Measurements from ENCODE around the gene RHOT2.

DNA sequence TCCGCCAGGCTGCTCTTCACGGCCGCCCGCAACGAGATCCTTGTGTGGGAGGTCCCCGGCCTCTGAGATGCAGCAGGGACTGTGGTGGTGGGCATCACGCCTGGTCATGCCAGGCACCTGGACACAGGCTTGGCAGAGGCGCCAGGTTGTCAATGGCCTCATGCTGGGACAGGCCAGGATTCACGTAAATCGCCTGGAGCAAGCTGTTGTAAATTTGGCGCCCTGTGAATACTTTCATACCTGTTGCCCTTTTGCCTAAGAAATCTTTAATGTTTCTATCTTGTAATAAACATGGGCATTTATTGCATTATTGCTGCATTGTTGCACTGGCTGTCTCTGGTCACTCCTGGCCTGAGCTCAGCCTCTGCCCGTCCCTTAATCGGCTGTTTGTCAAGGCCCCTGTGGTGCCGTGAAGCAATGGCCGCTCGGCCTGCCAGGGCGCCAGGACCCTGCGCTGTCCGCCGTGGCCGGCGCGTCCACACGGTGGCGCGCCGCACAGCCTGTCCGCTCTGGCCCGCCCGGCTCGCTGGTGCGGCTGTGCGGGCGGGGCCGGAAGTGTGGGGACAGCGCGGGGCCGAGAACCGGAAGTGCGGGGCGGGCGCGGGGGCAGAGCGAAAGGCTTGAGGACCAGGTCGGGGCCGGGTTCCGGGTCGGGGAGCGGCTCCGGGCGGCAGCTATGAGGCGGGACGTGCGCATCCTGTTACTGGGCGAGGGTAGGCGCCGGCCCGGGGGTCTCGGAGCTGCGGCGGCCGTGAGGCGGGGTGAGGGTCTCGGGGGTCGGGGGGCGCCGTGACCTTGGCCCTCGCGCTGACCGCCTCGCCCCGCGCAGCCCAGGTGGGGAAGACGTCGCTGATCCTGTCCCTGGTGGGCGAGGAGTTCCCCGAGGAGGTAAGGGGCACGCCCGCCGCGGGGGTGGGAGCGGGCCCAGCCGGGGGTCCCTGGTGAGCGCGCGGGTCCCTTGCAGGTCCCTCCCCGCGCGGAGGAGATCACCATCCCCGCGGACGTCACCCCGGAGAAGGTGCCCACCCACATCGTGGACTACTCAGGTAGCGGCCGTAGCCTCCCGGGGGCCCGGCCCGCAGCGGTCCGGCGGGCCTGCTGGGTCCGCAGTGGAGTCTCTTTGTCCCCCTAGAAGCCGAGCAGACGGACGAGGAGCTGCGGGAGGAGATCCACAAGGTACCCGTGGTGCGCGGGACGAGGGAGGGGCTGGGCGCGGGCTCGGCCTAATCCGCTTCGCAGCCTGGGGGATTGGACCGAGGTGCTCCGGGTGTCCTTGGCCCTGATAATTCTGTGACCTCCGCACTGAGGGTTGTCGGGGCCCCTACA, at the start of gene RHOT2:
Gene RHOT2, plus strand, starts transcription at position 609 of the 1,326 bp plus-strand sequence.
- PRO-cap = unidirectional peak, plus-strand start at position 587 of the sequence

- PRO-cap = no peak
These were observed 624 bp upstream of the ANTKMT start for GRCh38 chr16:720291-720753.

DNA sequence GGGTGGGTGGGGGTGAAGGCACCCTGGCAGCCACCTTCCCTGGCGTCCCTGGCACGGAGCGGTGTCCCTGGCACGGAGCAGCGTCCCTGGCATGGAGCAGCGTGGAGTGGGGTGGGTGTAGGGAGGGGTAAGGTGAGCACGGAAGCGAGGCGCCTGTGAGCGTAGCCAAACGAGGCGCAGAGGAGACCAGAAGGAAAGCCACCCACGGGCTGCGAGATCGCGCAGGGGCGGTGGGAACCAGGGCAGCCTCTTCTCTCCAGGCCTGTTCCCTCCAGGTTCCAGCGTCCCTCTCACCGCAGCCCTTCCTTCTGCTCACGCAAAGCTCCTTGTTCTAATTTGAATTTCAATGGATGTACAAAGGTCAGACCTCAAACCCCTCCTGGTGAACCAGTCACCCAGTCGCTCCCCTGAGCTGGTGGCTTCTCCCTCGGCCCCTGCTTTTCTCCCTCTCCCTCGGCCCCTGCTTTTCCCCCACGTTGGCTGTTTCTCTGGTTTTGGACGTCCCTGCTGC, 8.7 kb upstream of the MSLN start:
- PRO-cap = unidirectional peak, plus-strand start at position 168 of the sequence

DNA sequence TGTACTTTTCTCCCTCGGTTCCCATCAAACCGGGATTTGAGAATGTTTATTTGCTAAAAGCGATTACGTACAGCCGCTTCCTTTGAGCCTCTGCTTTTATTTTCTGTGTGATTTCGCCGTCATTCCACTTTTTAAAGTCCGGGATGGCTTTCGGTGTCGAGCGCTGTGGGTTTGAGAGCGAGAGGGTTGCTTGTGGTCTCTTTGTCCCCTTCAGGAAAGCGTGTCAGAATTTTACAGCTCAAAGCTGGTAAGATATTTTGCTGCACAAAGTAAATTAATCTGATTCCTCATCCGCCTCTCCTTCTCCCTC, 25.2 kb upstream of the GNG13 start:
- PRO-cap = no peak

DNA sequence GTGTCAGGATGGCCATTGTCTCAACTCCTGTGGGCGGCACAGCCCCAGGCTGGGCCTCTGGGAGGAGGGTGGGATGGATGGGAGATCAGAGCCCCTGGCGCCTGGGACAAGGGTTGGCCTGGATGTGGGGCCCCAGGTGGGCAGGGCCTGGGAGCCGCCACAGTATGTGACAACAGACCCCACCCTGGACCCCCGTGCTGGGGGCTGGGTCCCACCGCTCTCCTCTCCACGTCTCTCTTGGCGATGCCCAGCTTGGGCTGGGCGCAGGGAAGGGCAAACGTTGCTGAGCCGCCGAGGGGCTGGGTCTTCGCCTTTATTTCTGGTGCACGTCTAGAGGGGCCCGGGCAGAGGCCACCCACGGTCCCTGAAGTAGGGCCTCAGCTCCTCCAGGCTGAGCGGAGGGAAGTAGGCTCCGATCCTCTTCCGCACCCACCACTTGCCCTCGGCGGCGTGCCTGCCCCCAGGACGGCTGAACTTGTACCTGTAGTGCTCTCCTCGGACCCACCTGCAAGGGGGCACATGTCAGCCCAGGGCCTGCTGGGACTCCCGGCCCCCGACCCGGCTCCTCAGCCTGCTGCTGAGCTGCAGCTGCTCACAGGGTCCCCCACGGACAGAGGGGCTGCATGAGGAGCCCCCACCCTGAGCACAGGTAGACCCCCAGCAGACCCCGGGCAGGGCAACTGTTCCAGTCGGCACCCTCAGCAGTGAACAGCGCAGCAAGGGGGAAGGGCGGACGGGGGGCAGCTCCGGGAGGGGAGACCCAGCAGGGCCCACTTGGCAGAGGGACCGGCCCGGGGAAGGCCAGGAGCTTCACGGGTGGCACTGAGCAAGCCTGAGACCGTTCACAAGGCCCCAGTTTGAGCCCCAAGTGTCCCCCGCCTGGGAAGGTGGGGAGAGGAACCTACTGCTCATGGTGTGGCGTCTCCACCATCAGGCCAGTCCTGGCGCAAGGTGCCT, 53.9 kb upstream of the GNG13 start:
- PRO-cap = no peak

GRCh38 chr16:982080-982279, 410 bp downstream of the SOX8 start:
- PRO-cap = no peak

- PRO-cap = no peak
These were observed 24.1 kb upstream of the SSTR5 start for GRCh38 chr16:1048477-1048905.

GRCh38 chr16:1078410-1079135, 6.0 kb downstream of the SSTR5 start:
- PRO-cap = no peak

GRCh38 chr16:1082283-1083008, 9.9 kb downstream of the SSTR5 start:
- PRO-cap = no peak

DNA sequence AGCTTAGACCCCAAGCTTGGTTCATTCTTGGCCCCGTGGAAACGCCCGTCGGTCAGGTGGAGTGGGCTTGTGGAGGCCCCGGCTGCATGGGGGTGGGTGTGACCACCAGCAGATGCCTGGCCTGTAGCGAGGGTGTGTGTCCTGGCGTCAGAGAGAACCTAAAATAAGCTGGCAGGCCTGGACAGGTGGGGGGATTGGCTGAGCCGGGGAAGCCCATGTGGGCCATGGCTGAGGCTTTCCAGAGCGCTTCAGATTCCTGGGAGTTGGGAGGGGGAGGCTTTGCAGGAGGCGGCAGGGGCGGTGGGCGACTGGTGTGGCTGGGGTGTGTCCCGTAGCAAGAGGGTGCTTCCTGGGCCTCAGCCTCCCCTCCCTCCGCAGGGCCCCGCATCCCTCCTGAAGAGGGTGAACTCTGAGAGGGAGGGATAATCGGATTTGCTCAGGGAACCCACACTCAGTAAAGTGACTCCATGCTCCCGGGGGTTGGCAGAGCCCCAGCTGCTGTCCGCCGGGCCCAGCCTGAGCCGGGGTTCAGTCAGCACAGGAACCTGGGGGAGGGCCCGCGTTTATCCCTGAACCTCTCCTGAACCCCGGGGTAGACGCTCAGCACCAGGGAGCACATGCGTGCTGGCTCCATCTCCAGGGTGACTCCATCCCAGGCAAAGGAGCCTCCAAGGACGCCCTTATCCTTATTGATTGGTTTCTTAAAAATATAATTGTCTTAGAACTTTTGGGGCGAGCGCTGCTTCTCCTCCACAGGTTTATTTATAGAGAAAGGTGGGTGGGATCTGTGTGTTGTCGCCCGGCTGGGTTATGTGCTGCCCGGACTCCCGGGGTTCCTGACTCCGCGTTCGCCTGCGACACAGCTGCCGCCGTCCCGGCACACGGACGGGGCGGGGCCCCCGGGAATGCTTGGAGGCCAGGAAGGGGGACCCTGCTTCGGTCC, 3.6 kb downstream of the CACNA1H start:
- PRO-cap = no peak

DNA sequence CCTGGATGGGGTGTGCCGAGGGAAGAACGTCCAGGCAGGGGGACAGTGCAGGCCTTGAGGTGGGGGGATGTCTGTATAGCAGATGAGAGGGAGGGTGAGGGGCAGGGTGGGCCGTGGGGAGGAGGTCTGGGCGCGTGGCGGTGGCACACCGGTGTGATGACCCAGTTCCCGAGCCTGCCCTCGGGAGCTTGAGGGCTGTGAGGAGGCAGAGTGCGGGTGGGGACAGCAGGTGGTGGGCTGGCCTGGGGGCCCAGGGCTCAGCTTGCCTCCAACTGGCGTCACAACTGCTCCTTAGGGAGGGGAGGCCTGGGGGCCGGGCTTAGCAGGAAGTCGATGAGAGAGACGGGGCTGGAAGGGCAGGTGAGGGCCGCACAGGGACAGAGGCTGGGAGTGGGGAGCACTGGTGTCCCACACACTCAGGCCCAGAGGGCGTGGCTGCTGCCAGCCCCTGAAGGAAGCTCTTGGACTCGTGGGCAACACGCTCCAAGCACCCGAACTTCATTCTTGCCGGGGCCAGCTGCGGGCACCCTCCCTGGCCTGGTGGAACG, 6.5 kb downstream of the CACNA1H start:
- PRO-cap = unidirectional peak, plus-strand start at position 380 of the sequence

GRCh38 chr16:1205066-1205420, 20.0 kb downstream of the TPSG1 start:
- PRO-cap = no peak

DNA sequence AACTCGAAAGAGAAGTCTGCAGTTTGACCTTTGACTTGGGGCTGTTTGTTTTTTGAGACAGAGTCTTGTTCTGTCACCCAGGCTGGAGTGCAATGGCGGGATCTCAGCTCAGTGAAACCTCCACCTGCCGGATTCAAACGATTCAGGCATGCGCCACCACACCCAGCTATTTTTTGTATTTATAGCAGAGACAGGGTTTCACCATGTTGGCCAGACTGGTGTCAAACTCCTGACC, 18.5 kb upstream of the UBE2I start:
- PRO-cap = no peak

- PRO-cap = no peak
These were observed 9.9 kb upstream of the UBE2I start for GRCh38 chr16:1299270-1300194.

DNA sequence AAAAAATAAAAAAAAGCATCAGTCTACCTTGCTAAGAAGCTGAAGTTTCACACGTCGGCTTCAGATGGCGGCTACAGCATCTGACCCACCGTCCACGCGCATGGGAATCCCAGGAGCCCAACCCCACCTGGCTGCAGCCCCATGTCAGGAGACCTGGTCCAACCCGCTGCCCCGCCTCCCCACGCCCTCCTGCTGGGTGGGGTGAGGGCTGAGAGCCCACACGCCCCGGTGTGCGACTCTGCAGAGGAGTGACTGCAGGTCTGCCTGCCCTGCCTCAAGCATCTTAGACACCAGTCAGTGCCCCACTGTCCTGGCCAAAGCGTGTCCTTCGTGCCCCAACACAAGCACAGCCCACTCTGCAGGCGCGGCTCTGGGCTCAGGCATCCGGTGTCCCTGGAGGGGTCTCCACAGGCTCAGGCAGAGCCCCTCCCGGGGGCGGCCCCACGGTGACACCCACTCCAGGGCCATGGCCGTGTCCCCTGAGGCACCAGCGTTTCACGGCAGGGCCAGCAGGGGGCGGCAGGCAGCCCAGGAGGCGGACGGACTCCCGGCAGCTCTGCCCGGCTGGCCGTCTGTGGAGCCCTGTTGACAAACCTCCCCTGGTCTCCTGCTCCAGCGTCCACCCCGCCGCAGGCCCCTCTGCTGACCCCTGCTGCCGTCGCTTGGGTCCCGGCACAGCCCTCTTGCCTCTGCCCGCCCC, 8.7 kb upstream of the UBE2I start:
- PRO-cap = no peak

DNA sequence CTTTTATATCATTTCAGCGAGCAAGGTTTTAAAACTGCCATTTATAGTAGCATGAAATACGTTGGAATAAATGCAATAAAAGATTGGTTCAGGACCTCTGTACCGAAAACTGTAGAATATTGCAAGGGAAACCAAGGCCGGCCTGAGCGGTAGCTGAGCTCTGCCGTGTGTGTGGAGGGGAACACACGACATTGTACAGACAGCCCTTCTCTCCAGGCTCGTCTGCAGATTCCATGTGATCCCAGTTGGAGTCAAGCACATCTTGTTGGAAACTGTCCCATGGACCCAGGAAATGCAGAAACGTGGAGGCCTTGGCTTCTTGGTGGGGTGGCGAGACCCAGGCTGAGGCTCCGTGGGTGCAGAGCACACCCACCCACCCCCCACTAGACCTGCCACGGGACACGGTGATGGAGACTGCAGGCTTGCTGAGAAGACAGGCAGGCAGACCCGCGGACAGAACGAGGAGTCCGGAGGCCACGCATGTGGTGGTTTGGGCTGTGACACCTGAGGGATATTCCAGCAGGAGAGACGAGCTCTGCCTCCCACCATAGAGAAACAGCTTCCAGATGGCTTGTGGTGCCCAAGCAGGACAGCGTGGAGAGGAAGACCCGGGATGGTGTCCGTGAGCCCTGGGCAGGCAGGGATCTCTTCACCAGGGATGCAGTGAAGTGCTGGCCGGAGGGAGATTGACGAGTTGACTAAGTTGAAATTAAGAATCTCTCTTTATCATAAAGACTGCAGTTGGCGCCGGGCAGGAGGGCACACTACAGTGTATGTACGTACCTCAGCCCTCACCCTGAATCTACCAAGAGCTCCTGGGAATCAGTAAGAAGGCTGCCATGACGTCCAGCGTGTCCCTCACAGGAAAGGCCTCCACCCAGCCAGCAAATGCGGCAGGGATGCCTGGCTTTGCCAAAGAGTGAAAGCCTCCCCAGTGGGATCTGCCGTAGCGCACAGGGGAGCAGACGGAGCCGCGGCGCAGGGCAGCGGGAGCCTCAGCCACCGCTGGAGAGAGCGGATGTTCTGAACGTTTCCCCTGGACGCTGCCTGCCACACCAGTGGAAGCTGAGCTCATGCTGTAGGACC, 8.1 kb downstream of the UBE2I start:
- PRO-cap = no peak

- PRO-cap = no peak
These were observed 2.4 kb downstream of the TSR3 start for GRCh38 chr16:1349053-1349811.

DNA sequence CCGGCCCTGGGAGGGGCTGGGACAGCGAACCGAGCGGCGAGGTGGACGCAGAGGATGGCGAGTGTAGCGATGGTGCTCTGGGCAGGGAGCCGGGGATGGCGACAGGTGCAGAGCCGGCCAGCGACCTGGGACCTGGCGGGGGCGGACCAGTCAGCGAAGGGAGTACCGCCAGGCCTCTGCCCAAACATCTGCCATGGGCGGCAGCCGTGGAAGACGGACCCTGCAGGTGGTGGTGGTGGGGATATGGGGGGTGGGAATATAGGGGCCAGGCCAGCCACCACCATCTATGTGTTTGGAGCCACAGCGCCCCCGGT, 18.5 kb downstream of the GNPTG start:
- PRO-cap = no peak

DNA sequence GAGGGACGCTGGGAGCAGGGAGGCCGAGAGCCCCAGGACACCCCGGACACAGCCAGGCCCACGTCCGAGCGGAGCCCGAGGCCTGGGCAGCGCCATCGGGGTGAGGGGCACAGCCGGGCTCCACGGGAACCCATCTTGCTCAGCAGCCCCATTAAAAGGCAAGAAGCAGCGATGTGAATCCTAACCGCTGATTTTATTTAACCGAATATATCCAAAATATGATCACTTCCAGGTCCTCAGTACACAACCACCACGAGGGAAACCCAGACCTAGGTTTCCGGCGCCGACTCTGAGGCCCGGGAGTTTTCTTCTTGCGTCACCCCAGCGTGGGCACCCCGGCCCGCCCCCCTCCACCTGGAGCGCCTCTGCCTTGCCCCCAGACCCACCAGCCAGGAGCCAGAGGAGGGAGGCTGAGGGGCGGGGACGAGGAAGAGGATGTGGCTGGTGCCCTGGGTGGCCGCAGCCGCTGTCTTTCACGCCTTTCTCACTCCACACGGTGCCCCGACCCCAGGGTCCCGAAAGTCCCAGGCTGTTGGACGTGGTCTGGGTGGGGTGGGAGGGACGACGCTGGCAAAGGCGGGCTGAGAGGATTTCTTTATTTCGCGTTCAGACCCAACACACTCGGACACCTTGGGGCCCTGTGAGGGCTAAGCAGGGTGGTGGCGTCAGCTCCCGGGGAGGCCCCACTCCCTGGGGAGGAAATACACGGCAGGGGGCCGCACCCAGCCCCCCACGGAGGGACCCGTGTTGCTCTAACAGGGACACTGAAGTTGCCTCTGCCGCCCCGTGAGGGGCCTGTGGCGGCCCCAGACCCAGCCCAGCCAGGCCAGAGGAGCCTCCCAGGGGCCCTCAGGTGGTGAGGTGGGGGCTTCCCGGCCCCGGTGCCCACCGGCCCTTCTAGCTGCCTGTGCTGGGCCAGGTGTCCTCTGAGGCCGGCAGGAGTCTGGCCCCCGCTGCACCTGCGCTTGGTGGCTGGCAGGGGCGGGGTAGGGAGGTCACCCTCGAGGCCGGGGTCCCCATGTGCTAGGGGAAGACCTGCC, 725 bp upstream of the CCDC154 start:
- PRO-cap = no peak

DNA sequence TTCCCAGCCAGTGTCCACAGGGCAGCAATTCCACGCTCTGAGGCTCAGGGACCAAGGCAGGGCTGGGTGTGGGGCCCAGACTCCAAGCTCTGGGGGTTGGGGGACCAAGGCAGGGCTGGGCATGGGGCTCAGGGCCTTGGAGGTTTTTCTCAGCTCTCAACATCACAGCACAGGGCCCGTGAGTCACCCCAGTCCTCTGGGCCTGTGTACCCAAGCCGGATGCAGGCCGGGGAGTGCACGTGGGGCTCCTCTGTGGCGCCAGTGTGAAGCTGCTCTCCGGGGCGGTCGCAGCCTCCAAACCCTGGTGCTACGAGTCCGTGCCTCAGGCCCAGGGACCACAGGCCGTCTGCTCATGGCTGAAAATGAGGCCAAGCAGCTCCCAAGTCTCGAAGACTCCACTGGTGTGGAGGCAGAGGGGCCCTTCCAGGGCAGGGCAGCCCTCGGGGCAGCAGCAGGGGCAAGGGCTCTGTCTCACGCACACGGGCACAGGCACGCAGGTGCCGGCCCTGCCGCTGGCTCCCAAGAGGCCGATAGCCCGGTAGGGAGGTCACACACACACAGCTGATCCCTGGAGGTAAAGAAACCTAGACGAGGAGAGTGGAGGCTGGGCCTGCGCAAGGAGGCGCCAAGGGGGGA, 1.6 kb upstream of the CCDC154 start:
- PRO-cap = no peak